Skeletal muscle cell (primary cell): ENCODE data around the gene TMEM97.

DNA sequence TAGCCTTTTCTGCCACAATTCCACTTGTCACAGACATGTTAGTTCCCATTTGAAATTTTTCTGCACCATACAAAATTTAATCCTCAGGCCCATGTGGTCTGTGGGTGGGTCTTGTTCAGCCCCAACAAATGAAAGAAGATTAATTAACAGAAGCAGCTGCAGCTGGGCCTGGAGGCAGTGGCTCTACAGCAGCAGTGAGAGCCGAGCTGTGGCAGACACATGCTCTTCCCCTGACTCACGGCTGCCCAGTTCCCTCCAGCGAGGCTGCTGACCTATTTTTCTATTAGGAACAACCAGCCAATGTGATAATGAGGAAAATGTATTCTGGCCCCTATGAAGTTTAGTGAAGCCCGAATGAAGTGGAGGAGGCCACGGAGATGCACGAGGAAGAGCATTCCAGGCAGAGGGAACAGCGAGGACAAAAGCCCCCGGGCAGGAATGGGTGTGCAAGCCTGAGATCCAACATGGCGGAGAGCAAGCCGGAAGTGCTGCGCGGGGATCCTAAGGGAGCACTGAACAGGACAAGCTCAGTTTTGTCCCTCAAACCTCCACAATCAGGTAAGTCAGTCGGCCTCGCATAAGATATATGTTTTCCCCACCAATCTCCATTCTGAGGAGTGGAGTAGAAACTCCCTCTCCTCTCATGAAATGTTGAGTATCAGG, 32.7 kb upstream of the USP22 start:
- RRBS, result 84% methylated on average over 3 of the region's 14 CpGs

GRCh38 chr17:21140997-21141411, 14.2 kb downstream of the DHRS7B start:
- RRBS, result no CpG with 5 or more reads among the region's 6 CpGs

- RRBS, result no CpG with 5 or more reads among the region's 12 CpGs
These were observed 20.2 kb downstream of the MAP2K3 start for GRCh38 chr17:21304673-21305180.

GRCh38 chr17:21370291-21371010, 5.7 kb upstream of the KCNJ12 start:
- RRBS, result no CpG with 5 or more reads among the region's 12 CpGs

DNA sequence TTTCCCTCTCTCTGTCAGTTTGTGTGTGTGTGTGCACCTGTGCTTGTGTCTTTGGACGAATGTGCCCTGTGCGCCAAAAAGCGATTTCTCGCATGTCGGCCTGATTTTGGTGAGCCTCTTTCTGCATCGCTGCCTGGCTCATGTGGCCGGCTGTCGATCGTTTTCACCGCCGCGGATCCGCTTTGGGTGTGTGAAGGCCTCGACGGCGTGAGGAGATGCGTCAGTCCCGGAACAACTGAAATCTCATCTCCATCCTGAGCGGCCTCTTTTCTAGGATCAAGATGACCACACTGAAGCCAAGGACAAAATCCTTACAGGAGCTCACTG, 609.1 kb downstream of the KCNJ18 start:
- RRBS, result no CpG with 5 or more reads among the region's 19 CpGs

- RRBS, result no CpG with 5 or more reads among the region's 5 CpGs
These were observed 54.9 kb upstream of the WSB1 start for GRCh38 chr17:27239016-27239504.

DNA sequence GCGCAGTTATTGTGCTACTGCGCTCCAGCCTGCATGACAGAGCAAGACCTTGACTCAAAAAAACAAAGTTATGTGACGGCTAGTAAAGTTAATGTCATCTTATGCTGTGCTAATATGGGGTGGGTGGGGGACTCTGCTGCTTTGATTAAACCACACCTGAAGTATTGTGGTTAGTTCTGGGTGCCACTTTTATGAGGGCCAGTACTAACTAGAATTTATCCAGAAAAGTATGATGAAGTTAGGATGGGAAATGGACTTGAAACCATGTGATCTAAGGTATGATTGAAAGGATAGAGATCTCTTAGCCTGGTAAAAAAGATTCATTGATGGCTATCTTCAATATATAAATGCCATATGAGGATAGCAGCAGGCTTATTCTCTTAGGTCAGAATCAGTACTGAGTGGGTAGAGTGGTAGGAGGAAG, 5.6 kb downstream of the WSB1 start:
- RRBS, result no CpG with 5 or more reads among the region's 3 CpGs

DNA sequence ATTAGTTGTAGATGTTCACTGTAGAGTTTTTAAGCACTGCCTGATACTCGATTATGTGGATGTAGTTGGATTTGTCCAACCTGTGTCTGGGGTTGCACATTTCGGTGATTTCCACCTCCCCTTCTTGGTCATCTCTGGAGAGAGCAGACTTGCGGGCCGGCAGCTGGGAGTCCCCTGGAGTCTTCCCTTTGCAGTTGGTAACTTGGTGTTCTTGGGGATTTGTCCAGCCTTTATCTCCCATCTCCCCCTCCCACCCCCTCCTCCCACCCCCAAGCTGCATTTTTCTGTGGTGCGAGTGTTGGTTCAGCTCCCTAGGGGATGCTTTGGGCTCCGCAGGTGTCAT, 50.1 kb downstream of the KSR1 start:
- RRBS, result no CpG with 5 or more reads among the region's 6 CpGs

- RRBS, result no CpG with 5 or more reads among the region's 5 CpGs
These were observed 50.5 kb downstream of the KSR1 start for GRCh38 chr17:27506770-27507121.

- RRBS, result no CpG with 5 or more reads among the region's 8 CpGs
These were observed 78.0 kb upstream of the LGALS9 start for GRCh38 chr17:27552847-27553524.

- RRBS, result no CpG with 5 or more reads among the region's 6 CpGs
These were observed 423 bp downstream of the LGALS9 start for GRCh38 chr17:27631445-27631777.

DNA sequence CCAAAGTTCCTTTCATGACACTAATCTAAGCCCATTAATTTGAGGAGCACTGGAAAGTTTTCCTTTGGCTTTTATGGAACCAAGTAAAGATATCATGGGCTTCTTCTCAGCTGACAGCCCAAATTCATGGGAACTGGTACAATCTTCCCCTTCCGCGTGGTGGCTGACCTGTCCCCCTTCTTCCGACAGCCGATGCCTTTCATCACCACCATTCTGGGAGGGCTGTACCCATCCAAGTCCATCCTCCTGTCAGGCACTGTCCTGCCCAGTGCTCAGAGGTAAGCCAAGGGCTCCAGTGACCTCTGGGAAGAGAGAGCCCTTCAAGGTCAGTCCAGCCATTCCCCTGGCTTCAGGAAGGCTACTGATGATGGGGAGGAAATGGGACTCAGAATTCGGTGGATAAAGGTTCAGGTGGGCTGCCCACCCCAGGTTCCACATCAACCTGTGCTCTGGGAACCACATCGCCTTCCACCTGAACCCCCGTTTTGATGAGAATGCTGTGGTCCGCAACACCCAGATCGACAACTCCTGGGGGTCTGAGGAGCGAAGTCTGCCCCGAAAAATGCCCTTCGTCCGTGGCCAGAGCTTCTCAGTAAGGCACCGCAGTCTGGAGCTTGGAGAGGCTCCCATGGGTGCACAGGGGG, 16.0 kb downstream of the LGALS9 start:
- RRBS, result no CpG with 5 or more reads among the region's 14 CpGs

GRCh38 chr17:28094239-28094837, 51.9 kb downstream of the NLK start:
- RRBS, result no CpG with 5 or more reads among the region's 3 CpGs

DNA sequence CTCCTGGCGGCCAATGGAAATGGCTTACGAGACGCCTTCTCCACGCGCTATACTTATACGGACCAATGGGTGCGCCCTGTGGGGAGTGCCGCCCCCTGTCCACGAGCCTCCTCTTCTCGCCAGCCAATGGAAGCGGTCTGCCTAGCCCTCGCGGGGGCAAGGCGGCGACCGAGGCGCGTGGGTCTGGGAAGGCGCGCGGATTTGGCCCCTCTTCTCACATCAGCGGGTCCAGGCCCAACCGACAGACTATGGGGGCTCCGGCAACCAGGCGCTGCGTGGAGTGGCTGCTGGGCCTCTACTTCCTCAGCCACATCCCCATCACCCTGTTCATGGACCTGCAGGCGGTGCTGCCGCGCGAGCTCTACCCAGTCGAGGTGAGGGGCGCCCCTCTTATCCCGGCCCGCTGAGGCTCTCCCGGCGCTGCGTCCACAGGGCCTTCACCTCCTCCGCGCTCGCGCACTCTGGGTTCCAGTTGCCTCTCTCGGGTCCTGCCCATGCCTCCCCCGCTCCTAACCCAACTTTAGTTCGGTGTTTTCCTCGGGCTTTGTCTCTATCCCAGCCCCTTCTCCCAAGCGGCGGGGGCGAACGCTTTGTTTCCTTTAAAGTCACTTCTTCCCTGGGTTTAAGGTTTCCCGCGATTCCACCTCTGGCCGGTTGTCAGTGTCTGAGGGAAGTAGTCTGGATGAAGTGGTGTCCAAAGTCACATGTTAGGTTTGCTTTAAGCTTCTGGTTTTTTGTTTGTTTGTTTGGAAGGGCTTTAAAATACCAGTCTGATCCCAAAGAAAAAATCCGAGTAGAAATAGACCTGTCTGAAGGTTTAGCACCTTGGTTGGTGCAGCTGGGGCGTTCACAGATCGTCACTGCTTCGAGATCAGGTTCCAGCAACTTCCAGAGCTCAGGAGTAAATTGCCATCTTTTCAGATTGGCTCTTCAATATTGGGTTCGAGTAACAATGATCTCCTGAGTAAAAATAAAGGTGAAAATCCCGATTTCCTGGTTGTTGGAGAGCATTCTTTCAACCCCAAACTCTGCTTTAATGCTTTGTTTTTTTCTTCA, at the start of gene TMEM97:
Gene TMEM97, plus strand, starts transcription at position 209 of the 1,056 bp plus-strand sequence.
- RRBS, result no CpG with 5 or more reads among the region's 58 CpGs

GRCh38 chr17:28381258-28381748, 9.8 kb downstream of the SARM1 start:
- RRBS, result no CpG with 5 or more reads among the region's 59 CpGs

- RRBS, result no CpG with 5 or more reads among the region's 13 CpGs
These were observed 5.8 kb upstream of the SLC13A2 start for GRCh38 chr17:28467693-28468001.

DNA sequence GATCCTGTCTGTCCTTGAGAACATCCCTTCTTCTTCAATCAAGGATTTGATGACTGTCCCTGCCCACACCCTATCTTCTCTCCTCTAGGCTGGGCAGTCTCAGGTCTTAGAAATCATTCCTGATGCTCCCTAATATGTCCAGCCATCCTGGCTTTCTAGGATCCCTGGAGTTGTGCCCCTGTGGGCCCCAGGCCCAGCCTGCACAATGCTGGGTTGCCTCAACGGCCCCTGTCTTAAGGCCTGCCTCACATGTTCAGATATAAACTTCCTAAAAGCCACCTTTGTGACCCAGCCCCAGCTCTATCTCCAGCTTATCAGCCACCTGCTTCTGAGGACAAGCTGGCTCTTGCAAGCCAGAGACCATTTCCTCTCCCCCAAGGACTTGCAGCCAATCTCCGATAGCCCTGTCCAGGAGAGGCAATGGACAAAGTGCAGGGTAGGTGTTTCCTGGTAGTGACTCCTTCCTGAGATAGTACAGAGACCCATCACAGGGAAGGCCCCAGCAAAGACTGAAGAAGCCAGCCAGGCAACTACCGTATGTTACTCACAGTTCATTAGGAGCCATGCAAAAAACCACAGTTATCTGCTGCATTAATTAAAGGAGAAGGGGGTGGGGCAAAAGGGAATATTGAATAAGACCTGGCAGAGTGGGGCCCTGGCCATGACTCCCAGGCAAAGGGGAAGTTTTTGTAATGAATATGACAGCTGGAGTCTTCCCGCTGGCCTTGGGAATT, 2.7 kb upstream of the SLC13A2 start:
- RRBS, result no CpG with 5 or more reads among the region's 4 CpGs

DNA sequence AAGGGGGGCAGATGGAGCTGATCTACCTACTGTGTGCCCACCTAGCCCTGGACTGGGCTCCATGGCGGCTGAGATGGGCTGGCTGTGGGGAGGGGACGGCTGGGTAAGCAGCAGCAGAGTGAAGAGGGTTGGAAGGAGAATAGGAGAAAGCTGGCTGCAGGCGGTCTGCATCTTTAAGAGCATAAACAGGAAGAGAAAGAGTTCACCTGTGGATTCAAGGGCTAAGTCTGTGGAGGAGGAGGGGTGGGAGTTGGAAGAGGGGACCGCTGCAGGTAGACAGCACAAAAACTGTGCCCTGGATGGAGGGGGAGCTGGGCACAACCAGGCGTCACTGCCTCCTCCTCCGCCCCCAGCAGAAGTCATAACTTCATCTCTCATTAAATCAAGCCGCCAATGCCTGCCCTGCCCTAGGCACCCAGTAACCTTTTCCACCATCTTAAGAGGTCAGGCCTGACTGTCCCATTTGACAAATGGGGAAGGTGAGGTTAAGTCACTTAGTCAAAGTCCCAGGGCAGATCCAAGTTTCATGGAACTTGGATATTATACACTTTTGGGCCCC, 726 bp downstream of the SLC13A2 start:
- RRBS, result no CpG with 5 or more reads among the region's 7 CpGs

GRCh38 chr17:28507643-28508215, 1.6 kb downstream of the FOXN1 start:
- RRBS, result 21% methylated on average over 17 of the region's 24 CpGs

DNA sequence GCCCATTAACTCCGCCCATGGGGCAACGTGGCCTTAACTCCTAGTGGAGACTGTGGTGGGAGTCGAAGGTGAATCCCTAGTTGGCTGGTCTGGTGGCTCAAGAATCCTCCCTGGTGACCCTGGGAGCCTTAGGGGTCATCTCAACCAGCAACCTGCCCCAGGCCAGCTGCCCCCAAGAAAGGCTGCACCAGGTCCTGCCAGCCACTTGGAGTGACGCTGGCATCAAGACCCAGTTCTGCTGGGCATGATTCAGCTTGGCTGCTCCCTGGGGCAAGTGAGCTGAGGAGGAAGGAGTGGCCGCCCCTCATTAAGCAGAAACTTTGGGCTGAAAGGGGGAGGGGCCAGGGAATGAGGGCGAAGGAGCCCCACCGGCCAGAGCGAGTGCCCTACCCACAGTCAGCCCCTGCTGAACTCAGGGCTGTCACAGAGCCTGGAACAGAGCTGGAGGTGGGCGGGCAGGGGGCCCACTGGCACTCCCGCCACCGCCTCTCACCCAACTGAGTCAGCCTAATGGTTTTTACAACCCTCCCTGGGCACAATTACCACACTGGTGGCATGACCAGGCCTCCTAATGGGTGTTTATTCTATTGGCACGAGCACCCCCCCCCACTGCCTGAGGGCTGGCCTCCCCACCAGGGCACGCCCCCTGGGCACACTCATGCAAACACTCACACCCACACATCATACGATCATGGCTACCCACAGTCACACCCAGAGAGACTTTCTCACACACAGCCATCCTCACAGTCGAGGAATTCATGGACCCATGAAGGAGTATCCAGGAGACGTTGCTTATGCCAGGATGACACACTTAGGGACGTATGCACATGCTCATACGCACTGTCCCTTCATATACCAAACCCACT, 19.3 kb downstream of the UNC119 start:
- RRBS, result no CpG with 5 or more reads among the region's 18 CpGs